ENCODE results near the genes NDUFAF4, MMS22L and FBXL4.

- PRO-cap, 4 experiments = no peak in any of the 4 experiments
- RAMPAGE, long total RNA, 4 experiments = no peak in any of the 4 experiments
Measured at GRCh38 chr6:89780938-89781658, 38.5 kb downstream of the MDN1 start.

DNA sequence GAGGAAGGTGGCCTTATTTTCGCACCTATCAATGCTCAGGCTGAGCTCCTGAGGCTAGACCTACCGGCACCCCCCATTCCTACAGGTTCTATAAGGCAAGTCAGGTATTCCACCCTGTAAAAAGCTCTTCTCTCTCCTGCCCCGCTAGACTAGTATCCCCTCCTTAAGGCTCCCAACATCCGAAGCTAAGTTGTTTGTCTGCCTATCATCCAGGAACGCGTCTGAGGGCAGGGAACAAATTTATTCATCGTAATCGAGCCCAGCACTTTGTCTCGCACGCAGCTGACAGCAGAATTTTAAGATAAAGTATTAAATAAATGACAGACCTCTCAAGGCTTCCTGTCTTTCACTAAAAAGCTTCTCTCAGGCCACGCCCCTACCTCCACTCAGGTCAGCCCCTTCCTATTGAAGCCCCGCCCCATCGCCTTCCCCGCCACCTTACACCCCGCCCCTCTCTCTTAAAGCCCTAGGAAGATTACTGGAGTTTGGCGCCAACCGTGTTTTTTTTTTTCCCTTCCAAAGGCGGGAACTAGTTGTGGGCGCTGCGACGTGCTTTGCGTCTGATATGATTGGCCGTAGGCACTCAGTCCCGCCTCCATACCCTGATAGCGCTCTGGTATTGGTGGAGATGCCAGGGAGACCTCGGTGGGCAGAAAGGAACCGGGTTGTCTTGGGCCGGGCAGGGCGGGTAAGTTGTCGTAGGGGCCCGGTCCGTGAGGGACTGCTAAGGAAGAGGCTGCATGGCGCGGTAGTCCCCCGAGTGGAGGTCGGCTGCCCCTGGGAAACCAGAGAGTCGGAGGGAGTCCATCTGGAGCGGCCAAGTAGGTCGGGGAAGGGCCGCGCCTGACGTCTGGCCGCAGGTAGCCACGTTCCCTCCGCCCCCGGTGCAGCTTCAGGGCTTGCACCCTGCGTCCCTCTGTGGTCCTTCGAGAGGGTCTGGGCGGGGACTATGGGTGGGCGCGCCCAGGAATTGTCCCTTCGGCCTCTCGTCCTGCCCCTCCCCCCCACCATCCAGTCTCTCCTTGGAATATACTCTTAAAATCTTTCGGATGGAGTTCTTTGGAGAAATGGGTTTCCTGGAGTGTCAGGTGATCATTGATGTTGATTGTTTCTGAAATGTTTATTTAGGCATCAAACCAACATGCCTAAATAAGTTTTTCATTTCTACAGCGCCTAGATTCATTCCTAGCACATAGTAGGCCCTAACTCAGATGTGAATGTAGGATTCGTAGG is 10.1 kb upstream of the MDN1 start:
- PRO-cap, 4 experiments = peak in 4 of 4 experiments; most common plus-strand start position 634 of the sequence (in 4); most common minus-strand start position 351 of the sequence (in 4)
- RAMPAGE, long total RNA, 4 experiments = start-site peak on the plus strand in 3 of 4 experiments, centred at positions 668 to 676 of the sequence, 48 to 89 reads per replicate; start-site peak on the minus strand in 1 of 4 experiments, centred at position 364 of the sequence, 21 reads per replicate

DNA sequence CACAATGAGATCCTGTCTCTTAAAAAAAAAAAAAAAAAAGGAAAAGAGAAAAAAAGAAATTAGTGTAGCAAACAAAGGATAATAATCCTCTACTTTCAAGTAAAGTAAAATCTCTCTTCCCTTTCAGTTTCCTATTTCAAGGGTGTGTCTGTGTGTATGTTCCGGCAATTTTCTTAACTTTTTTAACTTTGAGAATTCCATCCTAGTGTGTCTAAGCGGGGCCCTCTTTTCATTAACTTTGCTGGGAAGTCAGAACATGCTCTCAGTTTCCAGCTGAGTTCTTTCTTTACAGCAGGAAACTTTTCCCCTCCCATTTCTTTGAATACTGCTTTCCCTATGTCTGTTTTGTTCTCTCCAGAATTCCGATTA is 16.0 kb downstream of the GJA10 start:
- PRO-cap, 4 experiments = no peak in any of the 4 experiments
- RAMPAGE, long total RNA, 4 experiments = no peak in any of the 4 experiments

DNA sequence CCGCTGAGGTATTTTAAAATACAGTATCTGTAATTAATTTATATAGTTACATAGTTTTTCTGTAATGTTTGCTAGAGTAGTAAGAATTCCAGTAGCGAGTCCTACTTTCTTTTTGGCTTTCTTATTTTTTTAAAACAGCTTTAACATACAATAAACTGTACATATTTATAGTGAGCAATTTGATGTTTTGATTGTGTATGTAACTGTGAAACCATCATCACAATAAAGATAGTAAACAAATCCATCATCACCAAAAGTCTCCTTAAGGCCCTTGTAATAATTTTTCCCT is 115.6 kb downstream of the GJA10 start:
- PRO-cap, 4 experiments = no peak in any of the 4 experiments
- RAMPAGE, long total RNA, 4 experiments = no peak in any of the 4 experiments

GRCh38 chr6:90105845-90106094 is 190.9 kb downstream of the BACH2 start:
- PRO-cap, 4 experiments = no peak in any of the 4 experiments
- RAMPAGE, long total RNA, 4 experiments = no peak in any of the 4 experiments

- PRO-cap, 4 experiments = peak in 1 of 4 experiments; most common plus-strand start chr6:90216477 (in 1); most common minus-strand start chr6:90216412 (in 1)
- RAMPAGE, long total RNA, 4 experiments = no peak in any of the 4 experiments
Measured at GRCh38 chr6:90215870-90216723, 80.5 kb downstream of the BACH2 start.

DNA sequence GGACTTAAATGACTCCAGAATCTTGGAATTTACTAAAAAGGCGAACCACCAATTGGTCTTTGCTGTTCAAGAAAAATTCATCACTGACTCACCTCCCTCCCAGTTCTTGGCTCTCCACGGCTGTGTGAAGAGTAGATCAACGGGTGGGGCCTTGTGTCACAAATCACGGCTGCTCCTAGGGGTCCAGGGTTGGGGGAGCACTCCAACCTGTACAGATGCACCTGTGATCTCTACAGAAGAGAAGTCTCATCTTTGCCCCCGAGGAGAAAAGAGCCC is 79.5 kb upstream of the BACH2 start:
- PRO-cap, 4 experiments = no peak in any of the 4 experiments
- RAMPAGE, long total RNA, 4 experiments = no peak in any of the 4 experiments

- PRO-cap, 4 experiments = peak in 1 of 4 experiments; most common minus-strand start chr6:90425367 (in 1)
- RAMPAGE, long total RNA, 4 experiments = no peak in any of the 4 experiments
Measured at GRCh38 chr6:90425127-90425536, 128.5 kb upstream of the BACH2 start.

DNA sequence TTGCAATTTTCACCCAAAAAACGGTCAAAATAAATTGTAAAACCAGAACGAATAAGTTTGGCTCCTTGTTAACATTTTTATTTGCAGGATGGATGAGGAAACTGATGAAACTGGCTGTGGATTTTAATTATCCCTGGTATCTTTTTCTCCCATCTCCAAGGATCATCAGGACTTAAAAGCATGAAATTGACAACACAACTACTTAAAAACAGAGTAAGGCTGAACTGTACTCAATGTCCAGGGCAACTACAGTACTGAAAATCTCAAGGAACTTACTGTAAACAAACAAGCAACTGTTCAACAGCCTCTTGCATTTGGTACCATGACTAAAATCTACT is 72.8 kb downstream of the MAP3K7 start:
- PRO-cap, 4 experiments = no peak in any of the 4 experiments
- RAMPAGE, long total RNA, 4 experiments = no peak in any of the 4 experiments

DNA sequence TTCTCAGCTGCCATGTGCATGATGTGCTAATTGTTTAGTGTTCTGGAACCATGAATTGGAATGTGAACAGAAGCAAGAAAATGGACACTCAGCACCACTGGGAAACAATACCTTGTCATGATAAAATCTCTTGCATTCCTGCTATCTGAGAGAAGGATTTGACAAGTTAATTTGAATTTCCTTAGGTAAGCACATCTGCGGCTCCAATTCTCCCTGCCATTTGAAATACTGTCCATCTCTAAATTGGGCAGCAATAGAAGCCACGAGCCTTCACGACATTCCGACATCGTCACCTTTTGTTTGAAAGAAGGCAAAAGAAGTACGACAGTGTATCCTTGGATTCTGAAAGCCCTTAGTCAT is 1104.6 kb upstream of the MAP3K7 start:
- PRO-cap, 4 experiments = no peak in any of the 4 experiments
- RAMPAGE, long total RNA, 4 experiments = no peak in any of the 4 experiments

DNA sequence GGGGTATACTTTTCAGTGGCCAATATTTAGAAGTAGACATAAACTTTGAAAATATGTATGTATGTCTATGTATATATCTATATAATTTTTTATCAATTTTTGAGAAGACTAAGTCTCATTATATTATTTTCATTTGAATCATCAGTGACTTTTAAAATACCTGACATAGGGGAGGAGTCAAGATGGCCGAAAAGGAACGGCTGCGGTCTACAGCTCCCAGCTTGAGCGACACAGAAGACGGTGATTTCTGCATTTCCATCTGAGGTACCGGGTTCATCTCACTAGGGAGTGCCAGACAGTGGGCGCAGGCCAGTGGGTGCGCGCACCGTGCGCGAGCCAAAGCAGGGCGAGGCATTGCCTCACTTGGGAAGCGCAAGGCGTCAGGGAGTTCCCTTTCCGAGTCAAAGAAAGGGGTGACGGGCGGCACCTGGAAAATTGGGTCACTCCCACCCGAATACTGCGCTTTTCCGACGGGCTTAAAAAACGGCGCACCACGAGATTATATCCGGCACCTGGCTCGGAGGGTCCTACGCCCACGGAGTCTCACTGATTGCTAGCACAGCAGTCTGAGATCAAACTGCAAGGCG is 181.0 kb downstream of the MANEA start:
- PRO-cap, 4 experiments = no peak in any of the 4 experiments
- RAMPAGE, long total RNA, 4 experiments = no peak in any of the 4 experiments

GRCh38 chr6:96536109-96536551 is 14.5 kb downstream of the UFL1 start:
- PRO-cap, 4 experiments = no peak in any of the 4 experiments
- RAMPAGE, long total RNA, 4 experiments = no peak in any of the 4 experiments

DNA sequence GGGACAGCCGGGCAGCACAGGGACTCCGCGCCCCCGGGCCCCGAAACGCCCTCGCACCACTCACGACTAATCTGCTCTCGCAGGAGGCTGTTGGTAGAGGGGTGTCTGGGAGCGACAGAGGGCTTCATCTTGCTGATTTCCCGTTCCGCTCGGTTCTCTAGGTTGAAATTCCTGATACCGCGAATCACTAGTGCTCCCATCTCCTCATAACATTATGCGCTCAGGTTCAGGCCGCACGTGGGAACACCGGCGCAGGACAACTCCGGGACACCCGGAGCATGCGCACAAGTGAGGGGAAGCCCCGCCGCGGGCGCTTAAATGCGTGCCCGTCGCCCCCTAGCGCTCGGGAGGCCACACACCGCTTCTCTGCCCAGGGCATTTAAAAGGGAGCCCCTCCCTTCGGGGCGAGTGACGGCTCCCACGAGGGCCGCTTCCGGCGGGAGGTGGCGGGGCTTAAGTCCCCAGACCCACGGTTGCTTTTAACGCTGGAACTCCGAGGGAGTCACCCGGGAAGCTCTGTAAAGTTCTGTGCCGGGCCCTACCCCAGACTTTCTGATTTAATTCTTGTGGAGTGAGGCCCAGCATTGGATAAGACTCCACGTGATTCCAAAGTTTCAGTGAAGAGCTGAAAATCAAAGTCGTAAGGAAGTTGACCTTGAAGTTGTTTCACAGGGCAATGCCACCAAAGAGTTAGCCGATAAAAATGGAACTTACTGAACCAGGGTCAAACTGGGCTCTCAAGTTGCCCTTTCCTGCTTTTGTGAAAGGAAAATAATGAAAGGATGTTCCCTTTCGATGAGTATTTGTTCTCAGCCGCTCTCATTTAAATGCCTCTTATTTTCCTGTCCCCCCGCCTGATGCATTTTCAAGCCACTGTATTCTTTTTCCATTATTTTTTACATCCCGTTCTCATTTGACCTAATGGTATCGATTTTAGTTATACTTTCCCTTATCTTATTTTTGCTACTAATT is at the start of gene NDUFAF4:
NDUFAF4 (minus strand) TSS at position 290 of the 972 bp plus-strand sequence.
- PRO-cap, 4 experiments = peak in 4 of 4 experiments; most common plus-strand start position 382 of the sequence (in 2); most common minus-strand start position 264 of the sequence (in 4)
- RAMPAGE, long total RNA, 4 experiments = start-site peak on the plus strand in 1 of 4 experiments, centred at position 461 of the sequence, 12 reads per replicate; start-site peak on the minus strand in 4 of 4 experiments, centred at positions 245 to 253 of the sequence, 27 to 241 reads per replicate

DNA sequence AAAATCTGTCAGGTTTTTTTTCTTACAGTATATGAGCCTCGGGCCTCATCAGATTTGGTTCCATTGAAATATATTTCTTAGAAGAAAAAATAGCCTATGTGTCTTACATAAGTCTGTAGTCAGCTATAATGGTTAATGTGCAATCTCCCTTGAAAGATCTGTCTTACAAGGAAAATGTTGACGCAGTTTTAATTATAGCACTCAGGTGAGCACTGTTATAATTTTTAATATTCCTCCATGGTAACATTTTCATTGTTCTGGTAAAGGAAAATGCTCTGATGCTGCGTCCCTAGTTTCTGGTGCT is 178.5 kb downstream of the MMS22L start:
- PRO-cap, 4 experiments = peak in 1 of 4 experiments; most common minus-strand start position 157 of the sequence (in 1)
- RAMPAGE, long total RNA, 4 experiments = no peak in any of the 4 experiments

DNA sequence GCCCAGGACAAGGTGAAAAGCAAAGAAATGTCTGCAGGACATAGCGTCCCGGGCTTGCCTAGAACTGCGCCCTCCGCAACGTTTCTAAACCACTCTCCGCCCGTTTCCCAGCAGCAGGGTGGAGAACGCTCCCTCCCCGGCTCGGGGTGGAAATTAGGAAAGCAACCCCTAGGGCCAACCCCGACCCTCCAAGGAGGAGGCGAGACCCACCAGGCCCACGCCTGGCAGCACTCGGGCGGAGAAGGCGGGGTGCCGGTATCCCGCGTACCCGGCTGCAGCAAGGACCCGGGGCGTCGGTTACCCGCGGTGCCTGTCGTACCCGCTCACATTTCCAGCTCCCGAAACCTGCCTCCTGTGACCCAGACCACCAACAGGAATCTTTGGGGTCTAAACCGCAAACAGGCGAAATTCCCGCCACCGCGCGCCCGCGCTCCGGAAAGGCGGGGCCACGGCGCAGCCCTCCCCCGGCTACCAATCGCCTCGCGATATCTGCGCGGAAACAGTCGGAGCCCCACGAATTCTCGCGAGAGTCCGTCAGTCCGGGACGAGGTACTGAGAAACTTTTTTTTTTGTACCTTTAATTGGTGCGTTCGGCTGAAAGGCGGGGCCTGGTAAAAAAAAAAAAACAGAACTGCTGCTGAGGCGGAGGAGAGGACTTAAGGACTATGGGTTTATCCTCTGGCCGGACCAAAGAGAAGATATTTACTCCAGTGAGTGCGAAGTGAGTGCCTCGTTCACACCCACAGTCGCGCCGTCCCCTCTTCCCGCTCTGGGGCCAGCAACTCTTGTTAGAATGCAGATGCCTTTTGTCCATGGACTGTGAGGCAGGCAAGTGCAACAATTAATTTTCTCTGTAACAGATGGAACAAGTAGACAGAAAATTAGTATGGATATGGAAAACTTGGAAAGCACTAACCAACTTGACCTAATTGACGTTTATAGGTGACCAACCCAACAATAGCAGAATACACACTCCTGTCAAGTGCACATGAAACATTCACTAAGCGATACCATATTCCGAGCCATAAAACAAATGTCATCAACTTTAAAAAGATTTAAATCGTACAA is at the start of gene MMS22L:
MMS22L (minus strand) TSS at position 440 of the 1,068 bp plus-strand sequence.
- PRO-cap, 4 experiments = peak in 4 of 4 experiments; most common plus-strand start position 628 of the sequence (in 3); most common minus-strand start position 440 of the sequence (in 3)
- RAMPAGE, long total RNA, 4 experiments = start-site peak on the minus strand in 4 of 4 experiments, centred at positions 416 to 436 of the sequence, 22 to 131 reads per replicate

GRCh38 chr6:97978782-97979218 is 695.8 kb upstream of the MMS22L start:
- PRO-cap, 4 experiments = no peak in any of the 4 experiments
- RAMPAGE, long total RNA, 4 experiments = no peak in any of the 4 experiments

- PRO-cap, 4 experiments = no peak in any of the 4 experiments
- RAMPAGE, long total RNA, 4 experiments = no peak in any of the 4 experiments
Measured at GRCh38 chr6:98036475-98036900, 753.5 kb upstream of the MMS22L start.

GRCh38 chr6:98787978-98788481 is 46.3 kb upstream of the POU3F2 start:
- PRO-cap, 4 experiments = no peak in any of the 4 experiments
- RAMPAGE, long total RNA, 4 experiments = no peak in any of the 4 experiments

DNA sequence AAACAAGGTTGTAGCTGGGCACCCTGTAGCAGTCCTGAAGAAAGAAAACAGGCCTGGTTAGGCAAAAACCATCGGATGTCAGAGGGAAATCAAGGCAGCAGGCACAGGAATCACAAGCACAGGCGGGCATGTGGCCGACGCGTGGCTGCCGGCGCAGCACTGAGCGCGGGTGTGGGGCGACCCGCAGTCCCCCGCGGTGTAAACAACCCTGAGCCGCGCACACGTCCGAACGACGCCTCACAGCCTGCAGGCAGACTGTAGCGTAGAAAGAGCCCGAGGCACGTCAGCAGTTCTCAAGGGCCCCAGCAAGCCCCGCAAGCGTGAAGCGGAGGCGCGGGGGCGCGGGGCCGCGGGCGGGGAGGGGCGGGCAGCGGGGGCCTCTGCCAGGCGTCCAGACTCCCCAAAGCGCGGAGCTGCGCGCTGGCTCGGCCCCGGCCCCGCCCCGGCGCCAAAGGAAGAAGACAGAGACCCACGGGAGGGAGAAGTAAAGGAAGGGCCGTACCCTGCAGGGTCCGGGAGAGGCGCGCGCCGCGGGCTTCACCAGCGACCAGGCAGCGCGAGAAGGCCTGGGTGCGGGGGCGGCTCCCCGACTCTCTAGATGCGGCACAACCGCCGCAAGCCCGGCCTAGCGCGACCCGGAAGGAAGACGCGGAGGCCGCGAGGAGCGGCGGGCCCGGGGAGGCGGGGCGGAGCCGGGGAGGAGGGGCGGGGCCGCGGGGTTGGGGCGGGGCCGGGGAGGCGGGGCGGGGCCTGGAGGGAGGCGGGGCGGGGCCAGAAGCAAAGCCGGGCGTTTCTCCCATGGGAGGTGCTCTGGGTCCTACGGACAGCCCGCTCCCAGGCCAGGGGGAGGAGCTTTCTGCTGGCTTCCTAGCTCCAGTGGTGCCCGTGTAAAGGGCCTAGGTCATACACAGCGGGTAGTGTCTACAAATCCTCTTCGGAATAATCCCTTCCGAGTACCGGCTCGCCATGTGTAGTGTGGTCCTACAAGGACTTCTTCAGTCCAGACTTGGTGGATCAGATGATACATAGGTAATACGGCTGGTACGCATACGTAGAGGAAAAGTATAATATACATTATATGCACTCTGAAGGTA is at the start of gene FBXL4:
FBXL4 (minus strand) TSS at position 643 of the 1,094 bp plus-strand sequence.
- PRO-cap, 4 experiments = peak in 4 of 4 experiments; most common plus-strand start position 890 of the sequence (in 4); most common minus-strand start position 620 of the sequence (in 3)
- RAMPAGE, long total RNA, 4 experiments = start-site peak on the minus strand in 3 of 4 experiments, centred at positions 597 to 617 of the sequence, 253 to 494 reads per replicate

- PRO-cap, 4 experiments = no peak in any of the 4 experiments
- RAMPAGE, long total RNA, 4 experiments = no peak in any of the 4 experiments
Measured at GRCh38 chr6:99408015-99408622, 14.1 kb upstream of the COQ3 start.